Trachea (tissue), 1 donor: ENCODE data around the genes DPF3 and NUMB.

- PRO-cap: no peak
Measured at GRCh38 chr14:69658416-69659139, 47.2 kb downstream of the SUSD6 start.

- PRO-cap: no peak
Measured at GRCh38 chr14:69695615-69696309, 71.2 kb upstream of the SRSF5 start.

- PRO-cap: no peak
Measured at GRCh38 chr14:69771853-69772413, 5.0 kb downstream of the SRSF5 start.

DNA sequence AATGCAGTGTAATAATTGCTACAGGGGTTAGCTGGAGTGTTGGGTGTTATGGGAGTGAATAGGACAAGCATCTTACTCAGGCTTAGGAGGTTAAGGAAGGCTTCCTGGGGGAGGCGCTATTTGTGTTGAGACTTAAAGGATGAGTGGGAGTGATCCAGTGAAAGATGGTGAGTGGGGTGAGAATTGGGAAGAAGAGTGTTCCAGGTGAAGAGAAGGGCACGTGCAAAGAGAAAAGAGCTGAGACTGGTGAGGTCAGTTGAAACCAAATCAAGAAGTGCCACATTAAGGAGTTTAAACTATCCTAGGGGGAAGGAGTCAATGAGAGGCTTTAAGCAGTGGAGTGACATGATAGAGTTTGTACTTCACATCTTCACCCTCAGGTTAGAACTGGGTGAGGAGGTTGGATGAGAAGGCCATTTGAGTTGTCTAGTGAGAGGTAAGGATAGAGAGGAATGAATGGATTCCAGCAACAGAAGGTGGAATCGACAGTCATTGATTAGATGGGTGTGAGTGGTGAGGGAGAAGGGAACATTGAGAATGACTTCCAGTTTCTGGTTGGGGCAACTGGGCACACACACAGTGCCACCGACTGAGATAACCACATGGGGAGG lies 13.6 kb downstream of the SLC10A1 start:
- PRO-cap: no peak

- PRO-cap: no peak
Measured at GRCh38 chr14:69794726-69795324, 2.2 kb downstream of the SLC10A1 start.

DNA sequence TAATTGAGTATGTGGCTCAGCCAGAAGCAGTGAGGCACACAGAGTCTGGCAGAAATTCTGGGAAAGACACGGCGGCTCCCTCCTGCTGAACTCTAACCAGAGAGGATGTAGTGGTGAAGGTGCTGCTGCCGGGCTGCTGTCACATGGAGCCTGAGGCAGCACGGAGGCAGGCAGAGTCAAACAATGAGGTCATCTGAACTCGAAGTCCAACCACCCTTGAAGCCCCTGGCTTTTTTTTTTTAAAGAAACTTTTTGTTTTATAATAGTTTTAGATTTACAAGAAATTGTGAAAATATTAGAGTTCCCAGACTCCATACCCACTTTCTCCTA lies 33.4 kb upstream of the SMOC1 start:
- PRO-cap: no peak

DNA sequence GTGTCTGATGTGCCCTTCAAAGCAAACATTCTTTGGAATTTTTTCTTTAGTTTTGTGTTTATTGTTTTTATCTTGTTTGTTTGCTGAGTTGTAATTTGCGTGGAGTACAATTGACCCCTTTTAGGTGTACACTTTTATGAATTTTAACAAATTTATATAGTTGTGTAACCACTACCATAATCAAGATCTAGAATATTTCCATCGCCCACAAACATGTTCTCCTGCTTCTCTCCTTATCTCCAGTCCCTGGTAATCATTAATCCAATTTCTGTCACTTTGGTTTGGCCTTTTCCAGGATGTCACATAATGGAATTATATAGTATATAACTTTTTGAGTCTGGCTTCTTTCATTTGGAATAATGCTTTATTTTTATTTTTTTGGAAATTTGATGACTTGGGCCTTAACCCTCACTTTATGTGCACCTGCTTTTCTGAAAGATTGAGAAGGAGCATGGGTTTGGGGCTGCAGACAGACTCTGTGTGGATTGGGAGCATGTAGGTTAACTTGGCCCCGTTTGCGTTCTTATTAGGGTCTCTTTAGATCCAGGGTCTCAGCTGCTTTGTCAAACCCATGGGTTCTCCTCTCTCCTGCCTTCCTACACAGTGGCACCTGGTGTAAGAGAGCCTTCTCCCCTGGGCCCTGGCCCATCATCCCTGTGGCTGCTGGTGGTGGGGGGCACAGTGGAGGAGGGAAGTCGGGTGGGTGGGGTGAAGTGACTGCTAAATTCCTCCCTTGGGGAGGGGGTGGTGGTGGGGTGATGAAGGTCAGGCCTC lies 63.3 kb downstream of the SMOC1 start:
- PRO-cap: no peak

DNA sequence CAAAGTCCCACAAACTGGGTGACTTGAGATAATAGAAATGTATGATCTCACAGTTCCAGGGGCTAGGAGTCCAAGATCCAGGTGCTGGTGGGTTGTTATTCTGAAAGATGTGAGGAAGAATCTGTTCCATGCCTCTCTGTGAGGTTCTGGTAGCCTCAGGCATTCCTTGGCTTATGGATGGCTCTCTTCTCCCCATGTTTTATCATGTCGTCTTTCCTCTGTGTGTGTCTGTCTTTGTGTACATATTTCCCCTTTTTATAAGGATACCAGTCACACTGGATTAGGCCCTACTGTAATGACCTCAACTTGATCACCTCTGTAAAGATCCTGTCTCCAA lies 25.2 kb downstream of the TTC9 start:
- PRO-cap: no peak

- PRO-cap: no peak
Measured at GRCh38 chr14:70738314-70738640, 71.0 kb downstream of the MAP3K9 start.

DNA sequence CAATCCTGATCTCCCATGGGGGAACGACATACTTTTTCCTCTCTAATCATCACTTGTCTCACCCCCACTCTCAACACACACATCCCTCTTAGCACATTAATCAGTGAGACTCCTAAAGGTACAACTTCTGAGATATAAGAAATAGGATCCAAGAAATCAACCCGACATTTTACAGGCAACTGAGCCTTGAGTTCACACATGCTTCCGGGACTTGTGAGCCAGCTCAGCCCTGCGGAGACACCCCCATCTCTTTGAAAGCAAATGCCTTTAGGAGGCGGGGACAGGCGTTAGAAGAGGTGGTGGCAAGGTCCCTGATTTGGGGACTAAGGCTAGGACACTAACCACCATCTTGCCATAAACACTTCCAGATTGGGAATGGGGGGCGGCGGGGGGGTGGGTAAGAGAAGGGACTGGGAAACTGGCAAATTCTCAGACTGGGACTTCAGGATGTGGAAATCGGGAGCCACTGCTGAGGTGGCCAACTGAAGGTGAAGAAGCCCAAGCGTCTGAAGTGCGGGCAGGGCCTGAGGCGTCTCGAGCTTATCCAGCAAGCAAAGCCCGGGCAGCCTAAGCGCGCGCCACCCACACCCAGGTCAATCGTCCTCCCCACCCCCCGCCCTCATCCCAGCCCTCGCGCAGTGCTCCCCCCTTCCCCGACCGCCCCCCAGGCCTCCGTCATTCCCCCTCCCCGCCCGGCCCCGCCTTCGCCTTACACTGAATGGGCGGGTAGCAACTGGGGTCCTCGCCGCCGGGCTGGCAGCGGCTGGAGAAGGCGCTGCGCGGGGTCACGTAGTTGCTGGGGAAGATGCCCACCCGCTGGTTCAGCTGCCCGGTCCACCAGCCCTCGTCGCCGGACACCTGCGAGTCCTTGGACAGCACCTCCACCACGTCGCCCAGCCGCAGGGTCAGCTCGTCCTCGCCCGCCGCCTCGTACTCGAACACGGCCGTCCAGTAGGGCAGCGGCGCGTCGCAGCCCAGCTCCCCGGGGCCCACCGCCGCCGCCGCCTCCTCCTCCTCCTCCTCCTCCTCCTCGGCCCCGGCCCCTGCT lies 936 bp downstream of the MAP3K9 start:
- PRO-cap: bidirectional peak, plus-strand start at position 717 of the sequence, minus-strand start at position 605 of the sequence

- PRO-cap: no peak
Measured at GRCh38 chr14:70886228-70886673, 21.0 kb upstream of the PCNX1 start.

DNA sequence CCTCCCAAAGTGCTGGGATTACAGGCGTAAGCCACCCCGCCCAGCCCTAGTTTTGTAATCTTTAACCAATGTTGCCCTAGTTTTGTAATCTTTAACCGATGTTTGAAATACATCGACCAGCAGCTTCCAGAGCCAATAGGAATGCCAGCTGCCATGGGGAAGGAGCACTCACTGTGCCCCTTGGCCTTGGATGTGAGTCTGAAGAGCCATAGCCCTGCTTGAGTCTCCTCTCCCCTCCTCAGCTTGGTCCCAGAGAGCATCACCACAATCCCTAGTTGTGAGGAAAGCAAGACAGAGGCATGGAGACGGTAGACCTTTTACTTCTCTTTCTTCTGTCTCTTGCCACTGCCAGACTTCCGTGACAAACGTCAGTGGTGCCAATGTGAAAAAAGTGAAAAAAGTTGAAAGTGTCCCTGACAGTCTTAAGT lies 209.2 kb upstream of the RGS6 start:
- PRO-cap: no peak

- PRO-cap: no peak
Measured at GRCh38 chr14:71739610-71739929, 192.7 kb upstream of the RGS6 start.

DNA sequence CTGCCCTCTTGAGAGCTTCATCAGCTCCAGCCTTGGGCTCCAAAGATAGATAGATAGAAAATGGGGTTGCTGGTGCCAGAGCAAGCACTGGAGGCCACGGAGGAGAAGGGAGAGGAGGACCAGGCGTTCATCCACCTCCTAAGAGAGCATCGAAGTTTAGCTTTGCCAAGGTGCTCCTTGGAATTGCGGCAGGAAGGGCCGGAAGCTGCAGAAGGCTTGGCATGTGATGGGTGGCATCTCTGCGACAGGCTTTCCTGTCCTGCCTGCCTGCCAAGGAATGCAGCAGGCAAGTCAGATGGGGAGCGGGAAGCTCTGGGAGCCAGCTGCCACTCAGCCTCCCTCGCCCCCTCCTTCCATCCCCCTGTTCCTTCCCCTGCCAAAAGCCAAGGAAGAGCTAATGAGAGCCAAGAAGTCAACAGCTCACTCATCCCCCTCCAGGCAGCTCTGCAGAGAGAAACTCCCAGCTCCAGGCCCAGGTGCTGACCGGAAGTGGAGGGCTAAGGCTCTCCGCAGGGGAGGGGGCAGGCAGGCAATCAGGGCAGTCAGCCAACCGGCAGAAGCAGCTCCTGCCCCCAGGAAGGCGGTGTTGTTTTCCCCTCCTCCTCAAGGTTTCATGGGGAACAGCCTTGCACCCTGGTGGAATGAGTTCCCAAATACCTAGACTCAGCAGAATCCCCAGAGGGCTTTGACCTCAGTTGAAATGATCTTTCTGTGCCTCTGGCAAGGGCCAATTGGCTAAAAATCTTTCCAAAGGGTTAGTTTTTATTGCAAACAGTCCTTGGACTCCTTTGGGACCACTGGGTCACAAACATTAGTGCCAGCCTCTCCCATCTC lies 349.3 kb downstream of the DPF3 start:
- PRO-cap: no peak

- PRO-cap: no peak
Measured at GRCh38 chr14:72617146-72618263, 276.4 kb downstream of the DPF3 start.

DNA sequence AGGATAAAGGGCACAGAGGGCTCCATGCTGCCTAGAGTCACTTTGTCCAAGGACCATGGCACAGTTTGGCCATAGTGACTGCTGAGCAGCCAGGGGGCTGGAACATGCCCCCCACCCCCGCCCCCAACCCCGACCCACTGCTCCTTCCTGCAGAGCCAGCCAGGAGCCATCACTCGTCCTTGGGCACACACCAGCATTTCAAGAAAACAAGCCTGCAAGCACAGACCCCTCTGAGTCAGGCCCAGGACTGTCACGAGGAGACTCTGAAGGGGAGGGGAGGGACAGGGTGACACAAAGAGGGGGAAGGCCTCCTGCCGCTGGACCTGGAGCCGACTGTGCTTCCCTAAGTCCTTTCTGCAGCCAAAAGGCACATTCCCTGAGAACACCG lies 101.9 kb downstream of the DPF3 start:
- PRO-cap: no peak

GRCh38 chr14:72893663-72894443 lies at the start of gene DPF3:
TSS of gene DPF3 (minus strand) at chr14:72894101.
- PRO-cap: bidirectional peak, plus-strand start at chr14:72894264, minus-strand start at chr14:72894101

- PRO-cap: no peak
Measured at GRCh38 chr14:73083427-73083606, 25.0 kb downstream of the RBM25 start.

DNA sequence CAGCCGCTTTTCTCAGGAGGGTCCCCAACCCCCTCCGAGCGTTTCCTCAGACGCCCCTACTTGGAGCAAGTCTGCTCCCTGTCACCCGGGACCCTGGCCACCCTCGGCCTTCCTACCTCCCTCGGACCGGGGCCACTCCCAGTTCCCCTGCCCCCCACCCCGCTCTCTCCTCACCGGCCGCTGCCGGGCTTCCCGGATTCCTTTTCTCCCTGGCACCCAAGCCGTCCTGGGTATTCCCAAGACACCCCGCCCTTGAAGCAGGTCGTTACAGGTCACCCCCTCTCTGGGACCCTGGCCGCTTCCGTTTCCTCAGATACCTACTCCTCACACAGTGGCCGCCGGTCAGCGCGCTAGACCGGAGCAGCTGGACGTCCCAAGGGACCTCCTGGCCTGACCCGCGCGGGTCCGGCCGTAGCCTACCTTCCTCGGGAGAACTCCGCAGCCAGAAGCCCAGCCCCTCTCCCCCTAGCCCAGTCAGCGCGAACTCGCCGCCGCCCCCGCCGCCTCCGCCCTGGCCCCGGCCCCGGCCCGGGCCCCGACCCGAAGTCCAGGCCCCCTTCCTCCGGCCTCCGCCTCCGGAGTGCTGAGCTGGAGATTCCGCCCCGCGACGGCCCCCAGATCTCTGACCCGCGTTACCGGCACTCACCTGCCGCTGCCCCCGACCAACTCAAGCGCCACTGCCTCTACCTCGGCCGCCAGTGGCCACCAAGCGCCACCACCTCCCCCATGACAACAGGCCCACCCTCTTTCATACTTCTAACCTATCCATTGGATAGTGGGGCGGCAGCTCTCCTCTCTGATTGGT lies at the start of gene NUMB:
Gene NUMB (minus strand): TSS at position 700 of the 805 bp plus-strand sequence.
- PRO-cap: unidirectional peak, minus-strand start at position 111 of the sequence; unidirectional peak, minus-strand start at position 440 of the sequence; unidirectional peak, minus-strand start at position 634 of the sequence; bidirectional peak, plus-strand start outside the sequence, minus-strand start at position 679 of the sequence

- PRO-cap: bidirectional peak, plus-strand start at chr14:73490982, minus-strand start at chr14:73490849
Measured at GRCh38 chr14:73490605-73490878, 191 bp upstream of the RIOX1 start.